Bronchial lymph node (tissue), 1 donor: ENCODE measurements around the gene DTX3.

DNA sequence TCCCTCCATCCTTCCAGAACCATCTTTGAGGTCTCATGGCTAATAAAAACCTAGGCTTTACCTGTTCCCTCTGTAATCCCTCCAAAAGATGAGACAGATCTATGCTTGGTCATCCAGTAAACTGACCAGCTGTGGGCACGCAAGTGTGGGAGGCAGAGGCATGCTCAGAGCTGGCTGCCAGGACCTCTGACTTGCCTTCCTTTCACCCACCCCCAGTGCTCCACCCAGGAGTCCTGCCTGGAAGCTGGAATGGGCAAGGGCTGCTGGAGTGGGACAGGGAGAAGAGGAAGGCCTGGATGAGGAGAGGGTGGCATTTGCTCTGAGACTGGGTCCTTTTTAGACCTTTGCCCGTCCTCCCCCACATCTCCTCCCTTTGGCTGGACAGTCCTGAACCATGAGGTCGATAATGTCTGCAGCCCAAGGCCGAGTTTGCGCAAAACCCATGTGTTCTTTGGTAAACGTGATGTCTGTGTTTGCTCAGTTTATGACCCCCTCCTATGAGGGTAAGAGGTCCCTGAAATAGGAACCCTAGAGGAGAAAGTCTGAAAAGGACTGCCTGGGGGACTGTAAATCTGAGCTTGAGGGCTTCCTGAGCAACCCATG lies 3.9 kb upstream of the INHBE start:
- PRO-cap = no peak

DNA sequence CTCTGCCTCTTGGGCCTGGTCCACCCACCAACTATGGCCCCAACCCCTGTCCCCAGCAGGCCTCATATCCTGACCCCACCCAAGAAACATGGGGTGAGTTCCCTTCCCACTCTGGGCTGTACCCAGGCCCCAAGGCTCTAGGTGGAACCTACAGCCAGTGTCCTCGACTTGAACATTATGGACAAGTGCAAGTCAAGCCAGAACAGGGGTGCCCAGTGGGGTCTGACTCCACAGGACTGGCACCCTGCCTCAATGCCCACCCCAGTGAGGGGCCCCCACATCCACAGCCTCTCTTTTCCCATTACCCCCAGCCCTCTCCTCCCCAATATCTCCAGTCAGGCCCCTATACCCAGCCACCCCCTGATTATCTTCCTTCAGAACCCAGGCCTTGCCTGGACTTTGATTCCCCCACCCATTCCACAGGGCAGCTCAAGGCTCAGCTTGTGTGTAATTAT lies 8.7 kb downstream of the ARHGAP9 start:
- PRO-cap = no peak

DNA sequence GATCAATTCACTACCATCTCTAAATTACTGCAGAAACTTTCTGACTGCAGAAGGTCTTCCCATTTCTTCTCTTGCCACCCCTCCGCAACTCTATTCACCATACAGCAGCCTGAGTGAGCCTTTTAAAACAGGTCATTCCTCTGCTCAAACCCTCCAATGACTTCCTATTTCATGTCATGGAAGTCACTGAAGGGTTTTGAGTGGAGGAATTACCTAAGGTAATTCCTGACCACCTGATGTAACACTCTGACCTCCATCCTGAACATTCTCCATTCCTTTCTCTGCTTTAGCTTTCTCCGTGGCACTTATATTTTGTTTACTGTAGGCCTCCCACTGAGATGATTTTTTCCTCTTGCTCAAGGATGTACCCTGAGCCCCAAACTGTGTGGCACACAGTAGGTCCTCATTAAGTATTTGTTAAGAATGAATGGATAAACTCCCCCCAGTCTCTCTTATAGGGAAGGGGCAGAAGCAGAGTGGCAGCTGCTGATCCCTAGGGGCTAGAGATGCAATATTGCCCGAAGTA lies 1.2 kb downstream of the DDIT3 start:
- PRO-cap = no peak

GRCh38 chr12:57545169-57545793 lies 1.7 kb downstream of the DCTN2 start:
- PRO-cap = no peak

GRCh38 chr12:57550433-57551128 lies 737 bp downstream of the KIF5A start:
- PRO-cap = no peak

DNA sequence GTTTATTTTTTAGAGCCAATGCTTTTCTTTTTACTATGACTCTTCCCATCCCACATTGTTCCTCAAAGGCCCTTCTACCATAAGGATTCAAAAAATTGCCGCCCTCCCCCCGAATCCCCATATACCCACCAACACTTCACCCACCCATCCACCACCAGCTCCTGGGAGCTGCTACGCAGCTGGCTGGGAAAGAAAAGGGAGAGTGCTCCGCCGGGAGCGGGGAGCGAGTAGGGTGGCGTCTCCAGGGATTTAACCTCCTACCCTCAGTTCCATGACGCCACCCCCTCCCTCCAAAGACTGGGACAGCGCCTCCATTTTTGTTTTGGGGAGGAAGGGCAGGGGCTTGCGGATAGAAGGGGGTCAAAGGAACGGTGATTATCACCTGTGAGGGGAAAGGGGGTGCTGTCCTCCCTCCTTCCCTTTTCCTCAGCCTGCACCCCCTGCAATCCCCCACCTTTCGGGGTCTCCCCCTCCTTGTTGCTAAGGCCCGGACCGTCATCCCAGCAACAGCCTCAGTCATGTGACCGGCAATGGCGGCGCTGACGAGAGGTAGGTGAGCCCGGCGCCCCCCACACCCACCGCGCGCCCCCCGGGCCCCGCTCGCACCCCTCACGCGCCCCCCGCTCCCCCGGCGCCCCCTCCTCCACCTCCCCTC lies at the start of gene DTX3:
Gene DTX3, plus strand, starts transcription at position 515 of the 655 bp plus-strand sequence.
- PRO-cap = unidirectional peak, plus-strand start at position 320 of the sequence; unidirectional peak, plus-strand start at position 542 of the sequence

GRCh38 chr12:57726464-57727284 lies 11.9 kb downstream of the AGAP2 start:
- PRO-cap = bidirectional peak, plus-strand start at chr12:57726689, minus-strand start at chr12:57726694; unidirectional peak, minus-strand start at chr12:57726796

DNA sequence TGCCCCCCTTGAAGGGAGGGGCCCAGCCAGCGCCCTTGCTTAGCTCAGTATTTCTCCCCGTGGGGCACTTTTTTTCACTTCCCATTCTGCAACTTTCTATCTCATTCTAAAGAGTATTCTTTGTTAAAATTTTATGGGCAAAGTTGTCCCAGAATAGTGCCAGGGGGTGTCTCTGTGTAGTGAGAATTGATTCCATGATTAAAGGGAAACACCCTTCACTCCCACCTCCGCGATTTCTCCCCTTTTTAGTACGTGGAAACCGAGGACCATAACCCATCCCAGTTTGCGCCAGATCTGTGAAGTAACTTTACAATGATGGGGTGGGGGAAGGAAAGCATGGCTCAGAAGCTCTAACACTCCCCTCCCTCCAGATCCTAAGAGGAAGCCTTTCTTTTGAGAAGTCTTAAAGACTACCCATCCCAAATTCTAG lies 1.3 kb downstream of the MARCHF9 start:
- PRO-cap = no peak

DNA sequence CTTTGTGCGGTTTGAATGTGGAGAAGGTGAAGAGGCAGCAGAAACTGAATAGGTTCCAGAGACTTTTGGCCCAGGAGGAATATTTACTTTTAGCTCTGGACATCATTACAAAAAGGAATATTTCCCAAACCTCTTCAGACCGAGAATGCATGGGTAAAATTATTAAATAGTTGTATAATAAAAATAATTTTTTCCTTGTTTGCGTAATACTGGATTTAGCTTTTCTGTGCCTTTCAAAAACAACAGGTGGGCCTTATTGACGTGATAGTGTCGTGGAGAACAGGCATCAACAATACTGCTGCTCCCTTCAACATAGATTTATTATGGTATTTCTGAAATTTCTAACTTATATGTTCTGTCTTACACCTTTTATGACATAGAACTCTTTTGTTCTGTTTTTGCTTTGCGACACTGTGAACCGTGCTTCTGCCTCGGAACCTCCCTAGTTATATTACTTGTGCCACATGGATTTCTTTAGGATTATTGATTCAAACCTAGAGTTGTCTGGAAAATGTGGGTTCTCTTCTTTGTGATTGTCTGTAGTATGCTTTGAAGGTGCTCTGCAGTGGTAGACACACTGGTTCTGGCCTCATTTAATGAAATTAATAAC lies 14.1 kb downstream of the TSFM start:
- PRO-cap = no peak

DNA sequence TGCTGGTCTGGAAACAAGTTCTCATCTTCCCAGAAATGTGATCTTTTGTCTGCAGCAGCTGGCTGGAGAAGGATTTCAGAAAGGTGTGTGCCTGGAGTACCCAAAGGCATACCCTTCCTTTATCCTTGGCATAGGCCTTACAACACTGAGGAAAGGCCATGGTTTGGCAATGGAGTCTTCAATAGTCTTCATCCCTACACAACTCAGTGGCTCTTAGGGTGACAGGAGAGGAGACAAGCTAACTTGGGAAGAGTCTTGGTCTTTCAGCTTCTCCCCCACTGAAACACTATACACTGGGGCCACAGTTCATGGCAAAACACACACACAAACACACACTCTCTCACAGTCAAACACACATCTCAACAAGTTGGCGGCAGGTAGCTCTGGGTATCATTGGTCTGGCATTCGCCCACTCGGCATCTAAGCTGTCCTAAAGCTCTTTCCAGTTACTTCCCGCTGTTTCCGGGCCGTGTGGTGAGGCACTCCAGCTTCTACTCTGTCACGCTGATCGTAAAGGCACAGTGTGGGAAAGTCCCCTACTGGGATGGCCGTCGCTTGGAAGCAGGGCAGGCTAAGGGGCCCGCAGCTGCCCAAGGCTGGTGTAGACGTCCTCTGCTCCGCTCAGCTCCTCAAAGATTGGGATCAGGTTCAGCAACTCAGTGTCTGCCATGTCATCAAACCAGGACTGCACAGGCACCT lies 4.6 kb upstream of the AVIL start:
- PRO-cap = no peak

DNA sequence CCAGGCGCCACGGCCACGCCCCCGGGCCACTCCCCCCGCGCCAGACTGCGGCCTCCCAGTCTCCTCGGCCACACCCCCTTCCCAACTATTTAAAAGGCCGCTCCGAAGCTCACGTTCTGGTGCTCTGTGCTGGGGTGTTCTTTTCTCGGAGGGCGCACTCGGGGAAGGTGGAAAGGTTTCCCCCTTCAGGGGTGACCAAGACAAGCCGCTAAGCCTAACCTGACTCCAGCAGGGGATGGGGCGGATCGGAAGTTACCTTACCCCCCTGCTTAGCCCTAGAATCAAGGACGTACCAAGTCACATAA lies 526 bp upstream of the CTDSP2 start:
- PRO-cap = bidirectional peak, plus-strand start at position 119 of the sequence, minus-strand start outside the sequence

- PRO-cap = no peak
Measured at GRCh38 chr12:57893199-57893670, 46.7 kb upstream of the CTDSP2 start.

GRCh38 chr12:57905271-57905743 lies 36.1 kb upstream of the ATP23 start:
- PRO-cap = no peak

DNA sequence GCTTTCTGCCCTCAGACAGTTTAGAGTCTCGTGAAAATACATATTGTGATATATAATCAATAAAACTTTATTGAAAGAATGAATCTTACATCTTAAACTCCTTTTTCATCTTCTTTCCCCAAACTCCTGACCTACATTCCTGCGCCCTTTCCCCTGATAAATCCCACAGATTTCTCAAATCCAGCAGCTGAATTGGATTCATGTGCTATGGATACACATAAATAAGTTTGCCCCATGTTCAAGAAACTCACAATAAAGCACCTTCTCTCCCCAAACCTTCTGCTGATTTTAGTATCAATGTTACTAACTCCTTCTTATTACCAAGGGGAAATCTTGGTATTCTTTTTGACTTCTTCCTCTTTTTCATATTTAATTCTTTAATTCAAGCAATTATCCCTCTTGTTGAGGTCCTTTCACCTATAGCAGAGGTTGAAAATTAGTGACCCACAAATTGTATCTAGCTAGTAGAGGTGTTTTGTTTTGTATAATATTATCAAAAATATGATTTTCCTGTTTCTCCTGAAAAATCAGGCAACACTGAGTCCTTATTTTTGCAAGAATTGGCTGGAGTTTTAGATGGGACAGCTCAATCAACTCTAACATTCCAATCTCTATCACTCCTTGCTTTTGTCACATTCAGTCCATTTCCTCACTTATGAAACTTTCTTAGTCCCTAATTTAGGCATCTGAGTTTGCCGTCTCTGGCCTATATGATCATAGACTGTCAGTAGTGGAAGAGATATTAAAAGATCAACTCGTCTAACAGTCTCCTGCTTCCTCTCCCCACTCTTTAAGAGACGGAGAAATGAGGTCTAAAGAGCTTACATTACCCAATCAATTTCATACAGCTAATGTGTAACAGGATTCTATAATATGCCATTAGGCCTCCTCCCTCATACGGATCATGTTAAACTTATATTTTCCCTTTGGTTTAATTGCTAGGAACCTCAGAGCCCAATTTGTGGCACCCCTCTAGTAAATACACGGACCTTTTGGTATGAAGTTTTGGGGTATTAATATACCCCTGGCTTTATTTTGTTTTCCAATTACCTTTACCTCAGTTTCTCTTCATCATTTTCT lies 6.8 kb upstream of the ATP23 start:
- PRO-cap = no peak

GRCh38 chr12:58364681-58365143 lies 423.3 kb downstream of the ATP23 start:
- PRO-cap = no peak

- PRO-cap = no peak
Measured at GRCh38 chr12:58899059-58899770, 21.1 kb downstream of the LRIG3 start.

DNA sequence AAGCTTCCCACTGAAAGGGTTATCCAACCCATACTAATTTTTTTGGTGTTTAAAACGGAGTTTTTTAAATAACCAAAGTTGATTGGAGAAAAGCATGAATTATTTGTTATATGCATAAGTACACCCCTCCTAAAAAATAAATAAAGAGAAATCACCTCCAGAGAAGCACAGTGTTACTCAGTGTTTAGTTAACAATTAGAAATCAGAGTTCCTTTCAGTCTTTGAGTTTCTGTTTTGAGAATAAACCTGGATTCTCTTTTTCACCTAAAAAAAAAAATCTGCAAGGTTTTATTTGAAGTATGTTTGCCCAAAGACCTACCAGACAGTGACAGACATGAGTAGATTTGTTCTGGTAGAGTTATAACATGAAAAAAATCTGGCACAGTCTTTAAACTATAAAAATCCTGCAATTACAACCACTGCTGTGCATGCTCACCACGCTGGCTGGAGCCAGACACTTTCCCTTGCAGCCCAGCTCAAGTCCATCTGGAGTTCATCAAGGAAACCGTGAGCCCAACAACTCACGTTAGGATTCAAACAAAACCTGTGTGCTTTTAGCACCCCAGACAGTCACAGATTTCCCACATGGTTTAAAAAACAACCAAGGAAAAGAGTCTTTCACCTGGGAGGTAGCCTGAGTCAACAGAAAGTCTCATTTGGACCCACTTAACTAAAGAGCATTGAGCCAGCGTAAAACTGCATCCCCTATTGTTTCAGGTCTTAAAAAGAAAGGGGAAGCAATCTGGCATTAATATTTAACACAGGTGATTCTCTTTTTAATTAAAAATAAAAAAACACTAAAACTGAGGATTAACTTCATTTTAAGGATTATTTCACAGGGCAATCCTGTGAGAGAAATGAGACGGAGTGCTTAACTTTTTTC lies 4.8 kb downstream of the LRIG3 start:
- PRO-cap = unidirectional peak, plus-strand start at position 489 of the sequence

GRCh38 chr12:58919174-58919834 lies 1.0 kb downstream of the LRIG3 start:
- PRO-cap = bidirectional peak, plus-strand start at chr12:58919311, minus-strand start at chr12:58919314

DNA sequence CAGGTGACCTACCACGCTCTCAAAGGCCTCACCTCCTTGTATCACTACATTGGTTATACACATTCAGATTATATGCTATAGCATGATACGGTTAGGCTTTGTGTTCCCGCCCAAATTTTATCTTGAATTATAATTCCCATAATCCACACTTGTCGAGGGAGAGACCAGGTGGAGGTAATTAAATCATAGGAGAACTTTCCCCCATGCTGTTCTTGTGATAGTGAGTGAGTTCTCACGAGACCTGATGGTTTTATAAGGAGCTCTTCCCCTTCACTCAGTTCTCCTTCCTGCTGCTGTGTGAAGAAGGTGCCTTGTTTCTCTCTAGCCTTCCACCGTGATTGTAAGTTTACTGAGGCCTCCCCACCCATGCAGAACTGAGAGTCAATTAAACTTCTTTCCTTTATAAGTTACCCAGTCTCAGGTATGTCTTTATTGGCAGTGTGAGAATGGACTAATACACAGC lies 19.3 kb upstream of the LRIG3 start:
- PRO-cap = no peak

GRCh38 chr12:58949615-58950814 lies 29.7 kb upstream of the LRIG3 start:
- PRO-cap = no peak